Heart left ventricle (tissue), 7 donors: ENCODE measurements around a stretch of chr16.

DNA sequence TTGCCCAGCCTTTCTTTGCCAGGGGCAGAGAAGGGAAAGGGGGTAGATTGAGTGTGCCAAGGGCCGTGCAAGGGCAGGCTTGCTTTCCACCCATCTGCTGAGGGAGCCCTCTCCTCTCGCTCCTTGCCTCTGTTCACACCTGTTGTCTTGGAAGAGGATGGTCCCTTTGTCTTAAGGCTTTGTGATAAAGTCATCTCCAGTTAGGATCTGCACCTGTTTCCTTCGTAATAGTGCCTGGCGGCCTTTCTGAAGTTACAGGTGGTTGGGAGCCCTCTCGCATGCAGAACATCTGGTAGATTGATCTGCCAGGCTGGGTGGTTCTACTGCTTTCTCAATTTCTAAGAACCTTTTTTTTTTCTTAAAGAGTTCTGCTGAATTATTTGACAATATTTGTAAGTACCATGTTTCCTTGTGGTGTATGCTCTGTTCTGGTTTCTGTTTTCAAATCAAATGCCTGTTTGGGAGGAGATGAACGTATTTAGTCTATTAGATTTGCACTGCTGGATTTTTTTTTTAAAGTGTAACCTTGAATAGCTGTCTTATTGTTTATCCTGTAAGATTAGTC is 16.4 kb downstream of the UBFD1 start:
- PRO-cap, 6 experiments, result no peak in any of the 6 experiments
- RAMPAGE, long total RNA, 2 experiments, result no peak in any of the 2 experiments
- RRBS, result no CpG with 5 or more reads among the region's 6 CpGs

DNA sequence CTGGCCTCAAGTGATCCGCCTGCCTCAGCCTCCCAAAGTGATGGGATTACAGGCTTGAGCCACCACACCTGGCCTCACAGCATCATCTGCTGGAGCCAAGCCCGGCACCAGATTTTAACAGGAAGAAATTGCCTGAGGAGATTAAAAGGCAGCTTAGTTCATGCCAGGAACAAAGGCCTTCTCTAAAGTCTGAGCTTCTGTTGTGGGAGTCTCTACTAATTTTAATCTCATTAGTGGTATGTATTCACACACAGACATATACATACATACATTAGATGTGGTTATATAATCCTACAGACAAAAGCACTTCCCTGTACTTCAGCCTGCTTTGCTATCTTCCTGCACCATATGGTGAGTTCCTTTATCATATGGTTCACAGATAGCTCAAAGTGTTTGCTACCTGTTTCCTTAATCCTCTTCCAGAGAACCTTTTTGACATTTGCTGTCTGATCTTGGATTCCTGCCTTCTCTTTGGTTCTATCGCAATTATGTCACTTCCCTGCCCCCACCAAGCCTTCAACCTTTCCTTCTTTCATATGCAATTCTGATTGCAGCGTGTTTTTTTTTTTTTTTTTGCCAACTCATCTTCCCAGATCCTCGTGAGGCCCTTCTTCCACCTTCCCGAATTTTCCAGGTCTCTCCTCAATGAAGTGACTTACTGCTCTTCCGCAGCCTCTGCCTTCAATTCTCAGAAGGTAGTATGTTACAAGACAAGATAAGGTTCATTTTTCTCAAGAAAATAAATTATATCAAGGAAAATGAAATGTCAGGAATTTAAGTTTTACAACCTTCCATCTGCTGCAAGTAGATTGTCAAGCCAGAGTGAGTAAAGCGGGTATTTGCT is 120.4 kb upstream of the CACNG3 start:
- PRO-cap, 6 experiments, result no peak in any of the 6 experiments
- RAMPAGE, long total RNA, 2 experiments, result no peak in any of the 2 experiments
- RRBS, result no CpG with 5 or more reads among the region's 8 CpGs

DNA sequence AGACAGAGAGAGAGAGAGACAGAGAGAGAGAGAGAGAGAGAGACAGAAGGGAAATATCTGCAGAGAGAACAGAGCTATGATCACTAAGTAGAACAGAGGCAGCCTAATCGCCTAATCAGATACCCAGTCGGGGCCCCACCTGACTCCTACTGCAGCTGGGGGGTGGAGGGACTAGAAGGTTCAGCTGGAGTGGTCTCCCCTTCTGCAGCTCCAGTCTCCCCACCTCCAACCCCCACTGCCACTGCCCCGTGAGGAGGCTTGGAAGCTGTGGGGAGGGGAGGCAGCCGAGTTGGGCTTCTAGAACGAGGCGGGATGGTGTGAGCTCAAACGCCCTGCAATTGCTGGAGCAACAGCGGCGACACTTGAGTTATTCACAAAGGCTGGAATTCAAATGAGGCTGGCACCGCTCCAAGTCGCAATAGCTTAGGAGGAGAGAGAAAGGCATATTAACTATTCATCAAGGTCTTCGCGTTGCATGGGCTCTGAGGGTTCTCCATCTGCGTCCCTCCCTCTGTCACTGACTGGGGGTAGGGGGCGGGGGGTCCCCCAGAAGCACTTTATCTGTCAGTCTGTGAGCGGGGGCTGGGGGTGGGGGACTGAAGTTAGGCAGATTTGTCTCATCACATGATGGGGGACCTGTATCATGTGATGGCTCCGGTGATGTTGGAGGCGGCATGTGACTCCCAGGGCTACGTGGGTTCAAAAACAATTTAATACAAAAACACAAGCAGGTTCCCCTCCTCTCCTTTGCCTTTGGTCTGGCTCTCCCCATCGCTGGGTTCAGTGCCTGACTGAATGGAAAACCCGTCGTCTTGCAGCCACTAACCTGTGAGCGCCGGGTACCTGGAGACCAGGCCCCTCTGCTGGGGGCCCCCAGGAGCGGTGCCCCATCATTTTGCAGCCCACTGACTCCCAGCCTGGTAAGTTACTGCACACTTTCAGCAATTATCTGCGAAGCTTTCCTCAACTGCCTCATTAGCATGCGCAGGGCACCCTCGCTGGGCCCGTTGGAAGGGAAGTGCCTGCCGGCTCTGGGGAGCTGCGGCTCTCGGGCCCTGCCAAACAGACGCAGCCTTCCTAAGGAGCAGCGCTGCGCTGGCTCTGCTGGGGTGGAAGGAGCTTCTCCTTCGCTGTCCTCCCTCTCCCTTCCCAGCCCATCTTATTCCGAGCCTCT is 70.6 kb downstream of the RBBP6 start:
- PRO-cap, 6 experiments, result no peak in any of the 6 experiments
- RAMPAGE, long total RNA, 2 experiments, result no peak in any of the 2 experiments
- RRBS, result no CpG with 5 or more reads among the region's 37 CpGs

GRCh38 chr16:24731048-24731633 is 1.7 kb downstream of the TNRC6A start:
- PRO-cap, 6 experiments, result no peak in any of the 6 experiments
- RAMPAGE, long total RNA, 2 experiments, result no peak in any of the 2 experiments
- RRBS, result no CpG with 5 or more reads among the region's 7 CpGs

DNA sequence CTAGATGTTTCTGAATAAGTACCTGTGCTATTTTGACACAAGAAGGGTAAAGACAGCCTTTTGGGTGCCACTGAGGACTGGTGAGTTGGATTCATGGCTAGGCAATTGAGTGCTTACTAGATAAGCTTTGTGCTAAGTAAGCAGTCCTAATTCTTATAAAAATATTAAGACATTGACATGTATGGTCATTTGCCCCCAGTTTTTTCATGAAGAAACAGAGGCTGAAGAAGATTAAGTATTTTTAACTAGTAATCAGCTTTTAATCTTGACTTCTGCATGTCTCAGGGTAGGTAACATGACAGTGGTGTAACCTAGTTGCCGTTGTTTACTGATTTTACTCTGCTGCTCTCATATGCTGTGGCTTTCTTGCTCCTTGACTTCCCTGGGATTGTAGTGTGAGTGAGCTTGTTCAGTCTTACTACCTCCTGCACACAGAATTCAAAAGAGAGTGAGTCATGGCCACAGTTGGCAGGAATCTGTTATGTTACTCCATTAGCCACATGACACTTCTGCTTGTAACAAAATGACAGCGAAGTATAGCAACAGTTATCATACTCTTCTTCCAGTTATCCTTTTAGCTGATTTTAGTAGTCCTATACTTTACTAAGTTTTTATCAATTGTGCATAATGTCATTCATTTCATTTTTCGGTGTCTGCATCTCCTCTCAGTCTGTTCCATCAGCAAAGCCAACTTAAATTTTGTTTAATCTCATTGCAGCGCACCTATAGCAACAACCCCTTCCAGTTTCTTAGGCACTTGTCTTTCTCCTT is 18.7 kb downstream of the TNRC6A start:
- PRO-cap, 6 experiments, result peak in 2 of 6 experiments; most common minus-strand start position 390 of the sequence (in 2)
- RAMPAGE, long total RNA, 2 experiments, result no peak in any of the 2 experiments
- RRBS, result no CpG with 5 or more reads among the region's 4 CpGs

- PRO-cap, 6 experiments, result no peak in any of the 6 experiments
- RAMPAGE, long total RNA, 2 experiments, result no peak in any of the 2 experiments
- RRBS, result no CpG with 5 or more reads among the region's 8 CpGs
Measured at GRCh38 chr16:24977566-24978355, 37.4 kb downstream of the ARHGAP17 start.

DNA sequence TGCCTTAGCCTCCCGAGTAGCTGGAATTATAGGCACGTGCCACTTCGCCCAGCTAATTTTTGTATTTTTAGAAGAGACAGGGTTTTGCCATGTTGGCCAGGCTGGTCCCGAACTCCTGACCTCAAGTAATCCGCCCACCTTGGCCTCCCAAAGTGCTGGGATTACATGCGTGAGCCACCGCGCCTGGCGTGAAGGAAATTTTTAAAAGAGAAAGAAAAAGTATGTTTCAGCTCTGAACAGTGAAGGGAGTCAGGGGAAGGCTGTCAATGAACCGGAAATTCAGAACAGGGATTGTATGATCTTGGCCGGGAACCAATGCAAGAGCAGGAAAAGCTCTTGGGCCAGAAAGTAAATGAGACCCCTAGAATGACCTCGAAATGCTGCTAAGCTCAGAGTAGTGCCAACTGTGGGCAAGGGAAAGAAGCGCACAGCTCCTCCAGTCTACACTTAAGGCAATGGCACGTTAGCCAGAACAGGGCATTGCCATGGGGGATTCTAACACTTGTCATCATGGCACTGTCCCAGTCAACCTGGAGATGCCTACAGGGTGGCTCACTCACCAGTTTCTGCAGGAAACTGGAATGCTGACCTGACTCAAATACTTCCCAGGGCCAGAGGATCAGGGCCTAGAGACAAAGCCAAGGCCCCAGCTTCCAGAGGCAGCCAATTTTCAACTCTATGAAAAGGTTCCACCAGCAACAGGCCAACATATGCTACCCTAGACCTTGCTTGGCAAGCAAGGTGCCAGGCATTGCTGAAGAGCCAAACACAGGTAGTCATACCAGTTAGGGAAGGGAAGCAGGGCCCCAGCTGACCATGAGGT is 35.1 kb downstream of the ARHGAP17 start:
- PRO-cap, 6 experiments, result peak in 1 of 6 experiments; most common plus-strand start position 392 of the sequence (in 1); most common minus-strand start position 203 of the sequence (in 1)
- RAMPAGE, long total RNA, 2 experiments, result no peak in any of the 2 experiments
- RRBS, result no CpG with 5 or more reads among the region's 14 CpGs

DNA sequence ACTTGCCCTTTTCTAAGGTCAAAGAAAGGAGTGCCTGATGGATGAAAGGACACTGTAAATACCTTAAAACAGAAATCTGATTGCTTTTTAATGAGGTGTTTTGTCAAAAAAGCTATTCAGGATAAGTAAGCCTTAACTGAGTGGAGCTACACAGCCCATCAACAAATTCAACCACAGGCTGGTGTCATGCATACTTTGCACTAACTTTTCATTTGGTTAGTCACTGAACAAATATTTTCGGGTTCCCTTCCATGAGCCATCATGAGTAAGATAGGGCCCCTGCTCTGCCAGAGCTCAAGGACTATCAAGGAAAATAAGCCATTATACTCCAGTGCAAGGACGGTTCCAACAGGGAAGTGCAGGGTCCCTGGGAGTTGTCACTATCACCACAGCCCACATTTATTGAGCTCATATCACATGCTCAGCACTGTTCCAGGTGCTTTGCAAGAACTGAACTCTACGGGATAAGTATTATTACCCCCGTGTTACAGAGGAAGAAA is 20.9 kb downstream of the ARHGAP17 start:
- PRO-cap, 6 experiments, result peak in 1 of 6 experiments; most common plus-strand start position 331 of the sequence (in 1)
- RAMPAGE, long total RNA, 2 experiments, result no peak in any of the 2 experiments
- RRBS, result no CpG with 5 or more reads among the region's 4 CpGs

- PRO-cap, 6 experiments, result peak in 1 of 6 experiments; most common minus-strand start chr16:25065318 (in 1)
- RAMPAGE, long total RNA, 2 experiments, result no peak in any of the 2 experiments
- RRBS, result no CpG with 5 or more reads among the region's 11 CpGs
Measured at GRCh38 chr16:25065007-25065466, 46.5 kb upstream of the LCMT1 start.

DNA sequence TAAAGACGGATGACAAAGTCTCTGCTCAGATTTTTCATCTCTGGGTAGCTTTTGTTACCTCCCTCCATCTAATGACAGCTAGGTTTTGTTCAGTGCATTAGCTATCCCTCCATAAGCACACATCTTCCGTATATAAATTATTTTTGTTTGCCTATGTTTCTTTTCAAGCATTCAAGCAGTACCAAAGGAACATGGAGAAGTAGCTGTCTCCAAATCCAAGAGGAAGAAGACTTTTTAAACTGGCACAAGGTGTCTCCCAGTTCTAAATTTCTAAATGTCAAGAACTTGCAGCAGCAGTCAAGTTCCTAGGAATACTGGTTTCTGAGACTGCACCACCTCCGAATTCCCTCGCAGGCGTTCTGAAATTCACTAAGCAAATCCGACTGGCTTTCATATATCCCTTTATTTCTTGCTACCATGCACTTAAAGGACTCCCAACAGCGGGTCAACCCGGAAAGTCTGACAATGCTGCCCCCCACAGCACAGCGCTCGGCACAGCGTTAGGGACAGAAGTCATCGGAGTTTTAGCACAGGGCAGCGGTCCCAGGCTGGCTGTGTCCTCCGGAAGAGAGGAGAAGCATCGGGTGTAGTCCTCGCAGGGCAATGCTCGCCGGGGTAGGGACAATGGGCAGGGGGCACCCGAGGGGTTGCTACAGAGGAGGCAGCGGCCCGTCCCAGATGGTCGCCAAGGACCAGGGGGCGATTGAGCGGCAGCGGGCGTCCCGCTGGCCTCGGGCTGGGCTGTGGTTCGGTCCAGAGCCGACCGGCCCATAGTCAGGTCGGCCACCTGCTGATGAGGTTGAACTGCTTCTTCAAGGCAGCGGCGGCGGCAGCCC is 5.1 kb upstream of the LCMT1 start:
- PRO-cap, 6 experiments, result peak in 5 of 6 experiments; most common plus-strand start position 507 of the sequence (in 5); most common minus-strand start position 341 of the sequence (in 1)
- RAMPAGE, long total RNA, 2 experiments, result no peak in any of the 2 experiments
- RRBS, result under 1% methylated on average over 5 of the region's 35 CpGs

DNA sequence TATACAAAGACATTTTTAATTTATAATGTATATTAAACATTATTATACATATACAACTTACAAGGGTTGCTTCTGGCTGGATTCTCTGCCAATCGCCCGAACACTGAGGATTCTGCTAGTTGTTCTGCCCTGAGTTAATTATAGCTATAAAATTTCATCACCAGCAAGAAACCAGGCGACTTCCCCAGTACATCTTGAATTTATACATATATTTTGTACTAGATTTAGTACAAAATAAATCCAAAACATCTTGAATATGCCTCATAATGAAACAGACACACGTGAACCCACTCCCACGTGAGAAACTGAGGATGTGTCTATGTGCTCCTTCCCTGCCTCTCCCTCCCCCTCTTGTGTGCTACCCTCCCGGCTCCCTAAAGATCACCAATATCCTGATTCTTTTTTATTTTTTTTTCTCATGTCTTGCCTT is 1.2 kb upstream of the LCMT1 start:
- PRO-cap, 6 experiments, result no peak in any of the 6 experiments
- RAMPAGE, long total RNA, 2 experiments, result no peak in any of the 2 experiments
- RRBS, result no CpG with 5 or more reads among the region's 6 CpGs

GRCh38 chr16:26614390-26614788 is 452.3 kb upstream of the C16orf82 start:
- PRO-cap, 6 experiments, result no peak in any of the 6 experiments
- RAMPAGE, long total RNA, 2 experiments, result no peak in any of the 2 experiments
- RRBS, result no CpG with 5 or more reads among the region's 5 CpGs

GRCh38 chr16:27221889-27222665 is 18.8 kb downstream of the KDM8 start:
- PRO-cap, 6 experiments, result peak in 1 of 6 experiments; most common plus-strand start chr16:27222415 (in 1)
- RAMPAGE, long total RNA, 2 experiments, result no peak in any of the 2 experiments
- RRBS, result no CpG with 5 or more reads among the region's 18 CpGs

DNA sequence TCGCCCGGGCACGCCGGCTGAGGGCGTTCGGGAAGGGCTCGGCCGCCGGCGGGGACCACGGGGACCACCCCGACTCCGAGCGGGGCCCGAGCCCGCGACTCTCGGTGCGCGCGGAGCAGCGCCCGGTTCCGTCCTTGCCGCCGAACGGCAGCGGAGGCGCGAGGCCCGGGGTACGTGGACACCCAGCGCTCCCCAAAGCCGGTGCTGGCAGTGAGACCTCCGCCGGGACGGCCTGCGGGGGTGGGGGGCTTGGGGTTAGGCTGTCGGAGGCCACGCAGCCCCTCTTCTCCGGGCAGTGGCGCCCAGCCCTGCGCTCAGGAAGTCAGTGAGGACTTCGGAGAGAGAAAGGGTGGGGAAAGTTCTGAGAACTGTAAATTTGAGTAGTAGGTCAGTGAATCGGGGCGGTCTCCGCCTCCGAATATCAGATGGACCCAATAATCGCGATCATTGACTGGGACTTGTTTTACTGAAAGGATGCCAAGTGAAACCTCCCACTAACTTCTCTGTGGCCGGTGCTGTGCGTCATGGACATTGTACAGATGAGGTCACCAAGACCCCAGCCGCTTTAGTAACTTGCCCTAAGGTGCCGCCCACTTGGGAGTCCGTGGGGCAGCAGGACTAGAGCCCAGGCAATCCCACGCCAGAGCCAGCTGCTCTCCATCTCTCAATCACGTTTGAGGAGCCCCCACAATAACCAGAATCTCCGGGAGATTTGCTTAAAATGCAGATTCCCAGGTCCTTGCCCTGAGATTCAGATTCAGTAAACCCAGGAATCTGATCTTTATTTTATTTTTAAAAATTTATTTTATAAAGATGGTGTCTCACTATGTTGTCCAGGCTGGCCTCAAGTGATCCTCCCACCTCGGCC is 522 bp downstream of the IL4R start:
- PRO-cap, 6 experiments, result peak in 6 of 6 experiments; most common plus-strand start position 593 of the sequence (in 3); most common minus-strand start position 327 of the sequence (in 6)
- RAMPAGE, long total RNA, 2 experiments, result no peak in any of the 2 experiments
- RRBS, result 1% methylated on average over 30 of the region's 59 CpGs

DNA sequence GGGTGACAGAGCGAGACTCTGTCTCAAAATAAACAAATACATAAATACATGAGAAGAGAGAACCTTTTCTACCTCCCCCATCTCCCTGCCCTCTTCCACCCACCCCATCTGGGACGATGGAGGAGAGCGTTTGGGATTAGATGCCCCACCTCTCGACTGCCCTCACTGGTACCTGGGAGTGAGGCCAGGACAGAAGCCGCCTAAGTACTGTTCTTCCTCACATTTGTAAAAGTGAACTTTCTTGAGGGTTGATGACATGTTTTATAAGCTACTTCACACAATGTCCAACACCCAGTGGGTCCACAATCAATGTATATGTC is 2.5 kb downstream of the IL4R start:
- PRO-cap, 6 experiments, result no peak in any of the 6 experiments
- RAMPAGE, long total RNA, 2 experiments, result no peak in any of the 2 experiments
- RRBS, result no CpG with 5 or more reads among the region's 5 CpGs

DNA sequence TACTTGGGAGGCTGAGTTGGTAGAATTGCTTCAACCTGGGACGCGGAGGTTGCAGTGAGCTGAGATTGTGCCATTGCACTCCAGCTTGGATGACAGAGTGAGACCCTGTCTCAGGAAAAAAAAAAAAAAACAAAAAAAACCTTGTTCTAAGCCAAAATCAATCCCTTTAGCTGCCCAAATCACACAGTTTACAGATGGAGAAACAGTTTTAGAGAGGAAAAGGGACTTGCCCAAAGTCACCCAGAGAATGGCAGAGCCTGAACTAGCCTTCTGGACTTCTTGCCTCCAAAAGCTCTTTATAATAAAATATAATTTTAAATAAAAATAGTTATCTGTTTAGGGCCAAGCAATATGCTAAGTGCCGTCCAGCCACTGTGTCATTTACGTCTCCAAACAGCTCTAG is 35.6 kb upstream of the IL21R start:
- PRO-cap, 6 experiments, result no peak in any of the 6 experiments
- RAMPAGE, long total RNA, 2 experiments, result no peak in any of the 2 experiments
- RRBS, result no CpG with 5 or more reads among the region's 4 CpGs

DNA sequence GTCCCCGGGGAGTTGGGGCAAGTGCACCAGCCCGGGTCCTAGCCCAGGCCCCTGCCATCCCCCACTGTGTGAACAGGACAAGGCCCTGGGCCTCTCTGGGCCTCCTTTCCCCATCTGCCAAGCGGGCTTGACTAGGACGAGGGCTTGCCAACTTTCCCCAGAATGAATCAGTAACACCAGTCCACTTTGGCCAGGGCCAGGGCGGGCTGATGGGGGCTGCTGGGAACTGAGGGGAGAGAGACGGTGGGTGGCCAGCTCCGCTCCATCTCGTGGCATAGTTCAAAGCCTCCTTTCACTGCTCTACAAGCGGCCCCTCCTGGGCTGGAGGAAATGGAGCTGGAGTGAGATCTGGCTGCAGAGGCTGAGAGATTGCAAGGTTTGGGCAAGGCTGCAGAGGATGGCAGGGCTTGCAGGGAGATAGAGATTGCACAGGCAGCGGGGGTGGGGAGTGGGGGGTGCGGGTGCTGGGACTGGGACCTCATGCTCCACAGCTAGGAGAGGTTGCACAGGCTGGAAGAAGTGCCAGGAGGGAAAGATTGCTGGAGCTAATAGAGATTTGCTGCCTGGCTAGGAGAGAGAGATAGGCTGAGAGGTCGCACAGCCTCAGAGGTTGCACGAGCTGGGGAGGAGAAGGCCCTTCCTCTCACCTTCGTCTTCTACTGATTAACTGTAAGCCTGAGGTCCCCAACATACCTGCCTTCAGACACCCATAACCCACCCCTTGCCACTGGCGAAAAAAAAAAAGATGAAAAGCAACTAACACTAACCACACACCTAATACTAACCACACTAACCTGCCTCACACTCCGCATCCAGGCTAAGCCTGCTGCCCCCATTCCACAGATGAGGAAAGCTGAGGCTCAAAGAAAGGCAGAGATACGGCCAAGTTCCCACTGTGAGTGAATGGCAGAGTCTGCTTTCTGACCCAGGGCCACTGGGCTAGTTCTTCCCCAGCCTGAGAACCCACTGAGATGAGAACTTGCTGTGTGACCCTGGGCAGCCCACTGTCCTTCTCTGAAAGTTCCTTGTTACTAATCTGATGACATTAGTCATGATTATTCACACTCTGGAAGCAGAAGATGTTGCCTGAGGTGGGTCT is 4.3 kb downstream of the IL21R start:
- PRO-cap, 6 experiments, result no peak in any of the 6 experiments
- RAMPAGE, long total RNA, 2 experiments, result no peak in any of the 2 experiments
- RRBS, result no CpG with 5 or more reads among the region's 17 CpGs

- PRO-cap, 6 experiments, result no peak in any of the 6 experiments
- RAMPAGE, long total RNA, 2 experiments, result no peak in any of the 2 experiments
- RRBS, result no CpG with 5 or more reads among the region's 19 CpGs
Measured at GRCh38 chr16:27627953-27629043, 78.4 kb downstream of the KATNIP start.

- PRO-cap, 6 experiments, result no peak in any of the 6 experiments
- RAMPAGE, long total RNA, 2 experiments, result no peak in any of the 2 experiments
- RRBS, result no CpG with 5 or more reads among the region's 10 CpGs
Measured at GRCh38 chr16:27748821-27749395, 199.0 kb downstream of the KATNIP start.

- PRO-cap, 6 experiments, result no peak in any of the 6 experiments
- RAMPAGE, long total RNA, 2 experiments, result no peak in any of the 2 experiments
- RRBS, result no CpG with 5 or more reads among the region's 3 CpGs
Measured at GRCh38 chr16:27894158-27894419, 169.4 kb downstream of the GSG1L start.